Jejunum (tissue), 1 donor: ENCODE measurements around a stretch of chr10.

DNA sequence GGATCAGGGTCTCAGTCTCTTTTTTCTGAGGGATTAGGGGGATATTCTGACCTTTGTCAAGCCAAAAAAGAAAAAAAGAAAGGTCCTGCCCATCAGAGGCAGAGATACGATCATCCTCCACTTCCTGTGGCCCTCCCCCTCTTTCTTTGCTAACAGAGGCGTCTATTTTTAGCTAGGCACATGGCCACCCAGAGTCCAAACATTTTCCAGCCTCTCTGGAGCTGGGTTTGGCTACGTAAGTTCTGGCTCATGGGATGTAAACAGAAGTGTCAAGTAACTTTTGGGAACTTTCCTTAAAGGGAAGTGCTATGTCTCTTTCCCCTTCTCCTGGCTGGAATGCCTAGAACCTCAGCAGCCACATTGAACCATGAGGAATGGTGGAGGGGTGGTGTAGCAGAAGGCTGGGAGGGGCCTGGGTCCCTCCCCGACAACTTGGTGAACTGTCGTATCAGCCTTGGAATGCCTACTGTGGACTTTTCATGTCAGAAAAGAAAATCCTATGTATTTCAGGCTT is 44.8 kb upstream of the DLG5 start:
- PRO-cap: no peak

DNA sequence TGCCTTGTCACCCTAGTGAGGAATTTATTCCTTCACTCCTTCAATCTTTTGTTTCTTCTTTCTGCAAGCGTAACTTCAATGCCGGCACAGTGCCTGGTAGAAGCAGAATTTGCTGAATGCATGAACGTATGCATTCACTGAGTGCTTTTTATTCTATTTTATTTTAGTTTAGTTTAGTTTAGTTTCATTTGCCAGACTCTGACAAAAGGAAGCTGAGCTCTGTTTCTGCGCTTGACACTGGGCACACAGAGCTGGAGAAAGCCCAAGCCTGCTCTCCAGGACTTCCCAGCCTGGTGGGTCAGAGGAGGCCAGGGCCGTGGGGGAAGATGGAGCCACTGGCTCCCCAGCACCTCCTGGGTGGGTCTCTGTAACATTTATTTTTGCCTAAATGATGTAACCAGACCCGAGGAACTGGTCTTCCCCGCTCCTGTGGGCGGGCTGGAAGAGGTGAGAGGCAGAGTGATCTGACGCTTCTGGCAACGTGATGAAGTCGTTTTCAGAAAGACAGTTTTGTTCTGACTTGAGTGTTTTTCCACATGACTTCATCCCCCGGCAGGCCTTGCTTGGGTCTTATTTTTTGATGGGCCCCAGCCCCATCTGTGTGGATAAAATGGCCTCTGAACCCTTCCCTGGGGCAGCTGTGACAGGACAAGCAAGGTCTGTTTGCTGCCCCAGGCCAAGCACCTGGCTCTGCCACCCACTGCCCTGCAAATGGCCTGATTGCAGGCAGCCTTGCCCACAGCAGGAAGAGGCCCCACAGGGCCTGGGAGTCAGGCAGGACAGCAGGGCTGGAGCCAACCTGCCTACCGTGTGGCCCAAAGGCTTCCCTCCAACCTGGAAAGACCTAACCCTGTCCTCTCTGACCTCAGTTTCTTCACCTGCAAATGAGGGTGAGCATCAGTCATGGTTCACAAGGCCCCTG is 305.0 kb upstream of the ZMIZ1 start:
- PRO-cap: no peak

GRCh38 chr10:78927465-78927917 is 141.3 kb upstream of the ZMIZ1 start:
- PRO-cap: no peak

DNA sequence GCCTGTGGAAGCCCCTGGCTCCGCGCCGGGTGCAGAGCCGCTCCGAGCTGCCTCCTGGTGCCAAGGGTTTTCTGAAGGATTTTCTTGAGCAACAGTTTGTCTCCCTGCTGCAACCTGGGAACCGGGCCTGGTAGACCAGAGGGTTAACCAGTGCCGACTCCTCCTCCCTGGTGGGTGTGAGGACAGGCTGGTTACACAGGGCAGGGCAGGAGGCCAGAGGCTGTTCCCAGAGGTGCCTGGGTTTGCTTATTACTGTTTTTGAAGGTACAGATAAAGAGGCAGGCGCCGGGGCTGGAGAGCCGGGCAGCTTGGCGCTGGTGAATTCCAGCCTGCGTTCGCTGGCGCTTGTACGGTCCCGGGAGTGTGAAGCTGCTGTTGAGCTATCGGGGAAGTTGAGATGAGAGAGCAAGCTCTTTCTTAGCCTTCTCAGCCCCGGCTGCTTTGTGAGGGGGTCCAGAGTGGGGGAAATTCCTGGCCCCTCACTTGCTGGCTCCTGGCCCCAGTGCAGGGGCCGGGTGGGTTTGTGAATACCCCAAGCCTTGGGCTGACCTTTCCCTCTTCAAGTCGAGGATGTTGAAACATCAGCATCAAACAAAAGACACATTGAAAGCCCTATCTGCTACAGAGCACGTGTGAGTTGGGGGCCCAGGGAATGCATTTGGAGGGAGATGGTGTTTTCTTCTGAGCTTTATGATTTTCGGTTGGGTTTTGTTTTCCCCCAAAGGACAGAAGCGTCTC is 2.5 kb downstream of the ZMIZ1 start:
- PRO-cap: bidirectional peak, plus-strand start at position 273 of the sequence, minus-strand start at position 116 of the sequence

- PRO-cap: no peak
These were observed 28.5 kb downstream of the ZMIZ1 start for GRCh38 chr10:79097320-79097654.

DNA sequence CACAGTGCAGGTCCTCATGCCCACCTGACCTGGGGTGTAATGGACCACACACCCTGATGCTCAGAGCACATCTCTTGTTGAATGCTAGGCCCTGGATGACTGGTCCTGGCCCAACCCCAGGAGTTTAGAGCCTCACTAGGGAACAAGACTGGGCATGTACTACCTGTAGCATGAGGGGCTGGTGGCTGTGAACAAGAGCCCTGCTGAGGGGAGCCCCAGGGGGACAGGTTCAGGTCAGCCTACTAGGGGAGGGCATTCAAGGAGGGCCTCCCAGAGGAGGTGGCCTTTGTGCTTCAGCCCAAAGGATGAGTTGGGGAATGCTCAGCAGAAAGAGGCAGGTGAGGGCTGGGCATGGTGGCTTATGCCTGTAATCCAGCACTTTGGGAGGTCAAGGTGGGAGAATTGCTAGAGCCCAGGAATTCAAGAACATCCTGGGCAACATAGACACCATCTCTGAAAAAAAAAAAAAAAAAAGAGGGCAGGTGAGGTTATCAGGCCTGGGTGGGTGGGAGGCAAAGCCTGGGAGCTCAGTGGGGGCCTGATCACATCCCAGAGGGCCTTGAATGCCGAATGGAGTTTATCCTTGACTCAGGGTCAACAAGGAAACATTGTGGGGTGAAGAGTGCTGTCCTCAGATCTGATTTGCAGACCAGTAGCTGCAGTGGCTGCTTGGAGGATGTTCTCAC is 31.4 kb downstream of the ZMIZ1 start:
- PRO-cap: no peak

DNA sequence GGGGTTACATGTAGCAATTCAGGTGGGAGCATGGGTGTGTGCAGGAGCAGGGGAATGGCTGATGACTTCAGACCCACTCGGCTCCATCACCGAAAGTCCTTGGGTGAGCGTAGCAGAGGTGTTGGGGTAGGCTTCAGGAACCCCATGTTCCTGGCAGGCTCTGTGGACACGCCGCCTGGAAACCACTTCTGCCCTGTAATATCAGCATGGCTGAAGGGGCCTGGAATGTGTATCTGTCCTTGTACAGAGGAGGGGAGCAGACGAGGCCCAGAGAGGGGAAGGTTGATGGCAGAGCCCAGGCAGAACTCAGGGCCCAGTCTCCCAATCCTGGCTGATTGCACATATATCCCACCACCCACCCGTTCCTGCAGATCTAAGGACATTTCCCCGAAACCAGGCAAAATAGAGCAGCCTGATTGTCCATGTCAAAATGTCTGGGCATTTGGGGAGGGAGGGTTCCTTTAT is 43.6 kb downstream of the ZMIZ1 start:
- PRO-cap: no peak

DNA sequence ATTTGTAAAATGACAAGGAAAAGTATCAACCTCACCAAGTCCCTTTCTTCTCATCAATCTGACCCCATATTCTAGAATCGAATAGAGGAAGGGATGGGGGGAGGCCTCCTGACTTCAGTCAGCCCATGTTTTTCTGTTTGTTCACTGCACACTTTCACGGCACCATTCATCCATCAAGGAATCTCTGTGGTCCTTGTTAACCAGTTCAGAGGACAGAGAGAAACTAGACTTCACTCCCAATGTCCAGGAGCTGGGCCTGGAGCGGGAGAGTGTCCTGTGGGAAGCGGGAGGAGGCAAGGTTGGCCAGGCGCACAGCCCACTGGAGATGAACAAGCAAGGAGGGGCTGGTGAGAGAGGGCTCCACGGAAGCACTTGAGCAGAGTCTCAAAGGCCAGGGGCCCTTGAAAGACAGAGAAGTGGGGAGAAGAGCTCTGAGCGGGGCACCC is 49.4 kb downstream of the ZMIZ1 start:
- PRO-cap: no peak

- PRO-cap: no peak
These were observed 86.5 kb downstream of the ZMIZ1 start for GRCh38 chr10:79155024-79155980.

DNA sequence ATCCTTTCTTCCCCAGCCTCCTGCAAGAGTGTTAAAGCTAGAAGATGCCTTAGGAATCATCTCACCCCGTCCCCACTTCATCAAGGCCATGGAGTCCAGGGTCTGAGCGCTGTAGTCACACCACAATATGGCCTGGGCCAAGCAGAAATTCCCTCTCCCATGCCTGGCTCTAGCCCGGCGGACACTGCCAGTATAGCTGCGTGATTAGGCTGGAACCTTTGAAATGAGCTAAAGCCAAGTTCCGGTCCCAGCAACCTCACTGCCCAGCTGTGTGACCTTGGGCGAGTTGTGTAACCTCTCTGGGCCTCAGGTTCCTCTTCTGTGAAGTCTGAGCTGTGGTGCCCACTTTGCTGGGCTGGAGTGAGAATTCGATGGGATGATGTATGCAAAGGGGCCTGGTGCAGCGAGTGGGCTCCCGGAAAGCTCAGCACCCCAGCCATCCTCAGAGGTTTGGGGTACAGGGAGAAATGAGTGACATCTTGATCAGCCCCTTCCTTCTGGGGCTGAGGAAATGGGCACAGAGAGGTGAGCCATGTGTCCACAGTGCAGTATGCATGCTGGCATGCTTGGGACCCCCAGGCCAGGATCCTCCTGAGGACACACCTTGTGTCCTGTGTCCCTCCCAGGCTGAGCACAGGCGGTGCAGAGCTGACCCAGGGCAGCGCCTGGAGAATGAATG is 118.5 kb downstream of the ZMIZ1 start:
- PRO-cap: no peak

DNA sequence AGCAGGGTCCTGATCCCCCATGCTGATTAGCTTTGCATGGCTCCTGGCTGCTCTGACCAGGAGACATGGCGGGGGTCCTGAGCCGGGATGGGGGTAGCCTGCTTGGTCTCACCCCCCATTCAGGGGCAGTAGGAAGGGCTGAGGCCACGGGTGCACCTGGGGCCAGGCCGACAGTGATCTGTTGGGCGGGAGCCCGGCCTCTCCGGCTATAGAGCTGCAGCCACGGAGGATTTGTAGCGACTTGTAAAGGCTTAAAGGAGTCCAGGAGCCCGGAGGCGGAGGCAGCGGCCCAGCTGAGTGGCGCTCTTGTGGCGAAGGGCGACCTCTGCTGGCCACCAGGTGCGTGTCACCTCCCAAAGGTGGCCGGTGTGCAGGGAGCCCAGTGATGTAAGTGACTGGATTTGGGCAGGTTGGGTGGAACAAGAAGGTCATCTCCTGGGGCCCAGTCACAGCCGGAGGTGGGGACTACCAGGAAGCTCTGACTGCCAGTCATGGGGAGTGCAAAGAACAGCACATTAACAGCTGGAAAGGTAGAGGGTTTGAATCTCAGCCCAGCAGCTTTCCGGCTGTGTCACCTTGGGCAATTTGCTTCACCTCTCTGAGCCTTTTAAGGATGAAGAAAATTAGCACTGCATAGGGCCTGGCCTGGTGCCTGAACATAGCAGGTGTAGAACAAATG is 126.7 kb downstream of the ZMIZ1 start:
- PRO-cap: no peak

GRCh38 chr10:79201264-79201971 is 132.7 kb downstream of the ZMIZ1 start:
- PRO-cap: no peak

GRCh38 chr10:79307086-79307938 is 40.0 kb upstream of the PPIF start:
- PRO-cap: no peak

GRCh38 chr10:79312496-79313294 is 34.6 kb upstream of the PPIF start:
- PRO-cap: no peak

- PRO-cap: no peak
These were observed 30.4 kb upstream of the PPIF start for GRCh38 chr10:79316571-79317473.

- PRO-cap: no peak
These were observed 44.6 kb downstream of the PPIF start for GRCh38 chr10:79391487-79392685.

DNA sequence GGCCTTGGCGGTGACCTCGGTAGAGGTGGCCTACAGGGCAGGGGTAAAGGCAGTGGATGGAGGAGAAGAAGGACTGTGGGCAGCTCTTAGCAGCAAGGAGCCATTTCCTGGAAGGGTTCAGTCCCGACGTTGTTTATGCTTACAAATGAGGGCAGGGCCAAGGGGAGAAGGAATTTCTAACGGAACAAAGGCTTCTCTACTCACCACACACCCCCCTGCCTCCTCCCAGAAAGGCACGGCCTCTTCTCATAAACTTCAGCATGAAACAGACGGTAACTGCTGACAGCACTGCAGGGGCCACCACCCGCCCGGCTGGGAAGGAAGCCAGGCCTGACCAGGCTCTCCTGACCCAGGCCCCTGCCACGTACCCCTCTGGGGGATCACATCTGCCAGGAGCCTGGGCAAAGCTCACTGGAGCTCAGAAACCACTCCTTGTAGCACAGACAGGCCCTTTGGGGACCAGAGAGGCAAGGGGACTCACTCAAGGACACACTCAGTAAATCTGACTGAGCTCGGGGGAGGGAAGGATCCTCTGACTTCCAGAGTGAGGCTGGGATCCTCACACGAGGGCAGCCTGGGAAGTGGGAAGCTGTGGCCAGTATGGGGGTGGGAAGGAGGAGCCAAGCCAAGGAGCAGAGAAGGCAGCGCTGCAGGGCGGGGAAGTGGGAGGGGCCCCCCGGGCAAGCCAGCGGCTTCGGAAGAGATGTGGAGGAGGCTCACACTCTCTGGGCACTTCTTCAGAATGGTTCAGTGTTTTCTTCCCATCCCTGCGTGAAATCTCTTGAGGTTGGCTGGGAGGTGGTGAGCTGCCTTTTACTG is 46.1 kb downstream of the ZCCHC24 start:
- PRO-cap: no peak

GRCh38 chr10:79445908-79446069 is 365 bp upstream of the ZCCHC24 start:
- PRO-cap: bidirectional peak, plus-strand start at chr10:79446025, minus-strand start at chr10:79445624

DNA sequence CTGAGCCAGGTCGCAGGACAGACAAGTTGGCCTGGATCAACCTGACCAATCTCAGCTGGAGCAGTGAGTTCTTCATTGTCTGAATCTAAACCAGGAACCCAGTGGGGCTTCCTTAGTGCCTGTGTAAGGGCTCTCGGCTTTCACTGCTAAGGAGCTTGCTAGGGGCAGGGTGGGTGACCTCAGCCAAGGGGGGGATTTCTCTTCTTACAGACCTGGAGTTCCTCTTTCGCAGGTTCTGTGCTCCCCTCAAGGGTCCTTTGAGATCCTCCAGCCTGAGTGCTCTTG is 273 bp upstream of the SFTPA1 start:
- PRO-cap: no peak

DNA sequence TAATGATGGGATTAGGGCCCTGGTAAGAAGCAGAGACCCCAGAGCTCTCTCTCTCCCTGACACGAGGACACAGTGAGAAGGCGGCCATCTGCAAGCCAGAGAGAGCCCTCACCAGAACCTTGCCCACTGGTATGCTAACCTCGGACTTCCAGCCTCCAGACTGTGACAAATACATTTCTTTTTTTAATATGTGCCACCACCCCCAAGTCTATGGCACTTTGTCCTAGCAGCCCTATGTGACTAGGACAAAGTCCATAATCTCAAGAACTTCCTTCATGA is 11.7 kb downstream of the NUTM2B start:
- PRO-cap: no peak